Progenitor cell of endocrine pancreas (in vitro differentiated cells): Measurements from ENCODE around the gene TMCO3.

GRCh38 chr13:112974874-112975300 is 5.9 kb downstream of the MCF2L start:
- PRO-cap = no peak

DNA sequence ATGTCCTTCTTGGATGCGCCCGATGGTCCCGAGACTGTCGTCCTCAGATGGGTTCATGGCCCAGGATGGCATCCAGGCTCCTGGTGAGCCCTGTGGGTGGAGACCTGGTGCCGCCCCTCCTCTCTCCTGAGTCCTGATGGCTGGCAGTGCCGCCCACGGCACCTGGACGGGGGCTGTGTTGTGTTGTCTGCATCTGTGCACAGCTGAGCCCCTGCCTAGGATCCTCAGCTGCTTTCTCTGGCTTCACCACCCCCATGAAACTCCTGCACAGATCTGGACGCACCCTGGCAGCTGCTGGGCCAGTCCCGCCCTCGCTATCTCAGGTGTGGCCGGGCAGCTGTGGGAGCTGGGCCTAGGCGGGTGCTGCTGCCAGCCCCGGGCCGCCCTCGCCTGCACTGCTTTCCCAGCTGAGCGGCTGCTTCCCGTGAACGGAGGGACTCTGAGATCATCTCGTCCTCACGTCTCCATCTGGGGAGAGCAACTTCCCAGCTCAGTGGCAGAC is 27.7 kb downstream of the MCF2L start:
- PRO-cap = no peak

- PRO-cap = no peak
These were observed 29.5 kb downstream of the MCF2L start for GRCh38 chr13:112998536-112998853.

DNA sequence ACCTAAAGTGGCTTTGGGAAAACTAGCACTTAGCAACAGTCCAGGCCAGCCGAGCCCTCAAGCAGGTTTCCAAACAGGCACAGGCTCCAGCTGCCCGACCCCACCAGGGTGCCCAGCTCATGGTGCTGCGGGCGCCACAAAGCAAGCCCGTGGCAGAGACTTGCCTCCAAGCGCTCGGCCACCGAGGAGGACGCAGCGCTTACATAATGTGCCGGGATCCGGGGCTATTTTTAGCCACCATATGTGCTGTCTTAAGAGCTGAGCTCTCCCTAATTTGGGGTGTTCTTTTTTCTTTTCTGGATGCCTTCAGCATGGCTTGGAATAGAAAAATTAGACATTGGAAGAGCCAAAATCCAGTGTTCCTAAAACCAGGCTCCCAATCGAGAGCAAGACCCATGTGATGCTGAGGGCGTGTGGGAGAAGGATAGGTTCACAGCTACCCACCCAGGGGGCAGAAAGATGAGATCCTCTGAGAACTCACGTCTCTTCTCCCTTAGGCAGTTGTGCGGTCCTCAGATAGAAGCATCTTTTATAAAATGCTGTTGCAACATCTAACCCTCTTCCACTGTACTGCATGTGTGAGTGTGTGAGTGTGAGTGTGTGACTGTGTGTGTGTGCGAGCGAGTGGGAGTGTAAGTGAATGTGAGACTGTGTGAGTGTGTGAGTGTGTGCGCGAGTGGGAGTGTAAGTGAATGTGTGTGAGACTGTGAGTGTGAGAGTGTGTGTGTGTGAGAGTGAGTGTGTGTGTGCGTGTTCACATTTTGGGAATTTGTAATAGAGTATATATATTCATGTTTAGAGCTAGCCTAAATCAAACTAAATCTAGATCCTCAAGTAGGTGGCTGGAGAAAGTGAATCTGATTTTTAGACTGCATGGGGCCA is 55.8 kb upstream of the F7 start:
- PRO-cap = no peak

GRCh38 chr13:113152630-113153240 is 5.7 kb upstream of the PROZ start:
- PRO-cap = unidirectional peak, plus-strand start at chr13:113153038

DNA sequence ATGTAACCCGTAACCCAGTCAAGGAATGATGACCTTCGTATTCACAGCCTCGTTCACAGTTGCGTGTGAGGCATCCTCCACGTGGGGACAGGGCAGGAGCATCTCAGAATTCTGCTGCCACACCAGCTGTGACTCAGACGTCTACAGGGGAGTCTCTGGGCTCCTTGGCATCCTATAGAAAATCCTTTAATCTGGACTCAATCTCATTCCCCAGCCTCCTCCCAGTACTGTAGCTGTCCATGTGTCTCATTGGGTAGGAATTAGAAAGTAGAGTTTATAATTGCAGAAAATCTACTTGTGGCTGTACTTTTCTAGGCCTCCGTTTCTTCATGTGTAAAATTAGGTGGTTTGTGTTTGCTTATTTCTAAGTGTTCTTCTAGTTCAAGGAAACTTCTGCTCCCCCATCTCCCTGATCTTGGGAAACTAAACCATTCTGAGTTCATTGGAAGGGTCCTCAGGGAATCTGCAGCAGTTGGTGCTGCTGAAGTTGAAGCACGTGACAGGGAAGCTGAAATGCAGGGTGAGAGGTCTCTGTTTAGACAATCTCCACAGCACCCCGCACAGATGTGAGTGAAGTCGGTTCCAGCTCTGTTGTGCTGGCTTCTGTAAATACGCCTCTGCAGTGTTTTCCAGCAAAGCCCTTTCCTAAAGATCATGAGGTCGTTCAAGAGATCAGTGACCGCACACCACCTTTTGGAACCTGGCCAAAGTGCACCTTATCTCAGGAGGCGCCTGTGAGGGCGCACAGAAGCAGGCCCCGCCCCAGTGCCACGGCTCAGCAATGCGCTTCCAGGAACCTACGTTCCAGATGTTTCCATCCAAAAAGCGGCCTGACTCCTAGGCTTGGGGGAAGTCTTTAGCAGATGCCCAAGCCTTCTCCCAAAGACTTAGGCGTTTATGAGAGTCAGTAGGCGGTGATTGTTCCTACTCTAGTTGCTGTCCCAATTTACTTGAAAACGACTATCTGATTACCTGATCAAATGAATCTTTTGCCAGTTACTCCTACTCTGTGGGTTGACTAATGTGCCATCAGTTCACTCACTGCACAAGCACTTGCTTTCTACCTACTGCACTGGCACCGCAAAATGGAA is 10.6 kb downstream of the CUL4A start:
- PRO-cap = no peak

- PRO-cap = no peak
These were observed 24.2 kb downstream of the CUL4A start for GRCh38 chr13:113233692-113234030.

- PRO-cap = bidirectional peak, plus-strand start at chr13:113297585, minus-strand start at chr13:113297469
These were observed 481 bp downstream of the LAMP1 start for GRCh38 chr13:113297333-113298107.

- PRO-cap = no peak
These were observed 22.3 kb downstream of the LAMP1 start for GRCh38 chr13:113319165-113319981.

GRCh38 chr13:113393068-113393657 is 29.2 kb upstream of the GRTP1 start:
- PRO-cap = no peak

- PRO-cap = bidirectional peak, plus-strand start at chr13:113394172, minus-strand start at chr13:113394081
These were observed 30.1 kb upstream of the GRTP1 start for GRCh38 chr13:113393811-113394566.

- PRO-cap = no peak
These were observed 32.4 kb upstream of the GRTP1 start for GRCh38 chr13:113396331-113396801.

DNA sequence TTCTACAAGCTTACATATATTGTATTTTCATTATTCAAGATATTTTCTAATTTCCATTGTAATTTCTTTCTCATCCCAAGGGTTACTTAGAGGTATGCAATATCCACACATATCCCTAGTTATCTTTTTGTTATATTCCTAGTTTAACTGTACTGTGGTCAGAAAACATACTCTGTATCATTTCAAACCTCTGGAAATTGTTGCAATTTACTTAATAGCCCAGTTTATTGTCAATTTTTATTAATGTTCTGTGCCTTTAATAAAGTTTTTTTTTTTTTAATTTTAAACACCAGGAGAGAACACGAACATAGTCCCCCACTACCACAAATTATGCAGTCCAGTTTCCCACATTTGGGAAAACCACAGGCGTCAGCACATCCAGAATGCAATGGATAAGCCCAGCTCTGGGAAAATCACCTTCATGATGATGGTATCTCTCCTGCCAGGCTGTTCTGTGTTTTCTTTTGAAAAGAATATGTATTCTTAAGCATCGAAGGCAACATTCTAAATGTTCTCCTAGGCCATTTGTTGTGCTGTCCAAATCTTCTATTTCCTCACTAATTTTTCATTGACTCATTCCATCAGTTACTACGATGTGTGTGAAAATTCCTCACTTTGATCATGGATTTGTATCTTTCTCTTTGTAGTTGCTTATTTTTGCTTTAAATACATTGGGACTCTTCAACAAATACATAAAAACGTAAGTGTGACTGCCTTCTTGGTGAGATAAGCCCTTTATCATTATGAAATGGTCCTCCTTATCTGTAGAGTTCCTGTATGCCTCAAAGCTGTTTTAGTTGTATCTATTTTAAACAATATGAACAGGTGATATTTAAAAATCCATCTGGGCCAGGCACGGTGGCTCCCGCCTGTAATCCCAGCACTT is 11.6 kb downstream of the DCUN1D2 start:
- PRO-cap = no peak

- PRO-cap = bidirectional peak, plus-strand start at chr13:113490801, minus-strand start at chr13:113490691; bidirectional peak, plus-strand start at chr13:113491021, minus-strand start at chr13:113490883
These were observed at the start of gene TMCO3 for GRCh38 chr13:113490327-113491440. TMCO3 (plus strand) TSS chr13:113491021.

DNA sequence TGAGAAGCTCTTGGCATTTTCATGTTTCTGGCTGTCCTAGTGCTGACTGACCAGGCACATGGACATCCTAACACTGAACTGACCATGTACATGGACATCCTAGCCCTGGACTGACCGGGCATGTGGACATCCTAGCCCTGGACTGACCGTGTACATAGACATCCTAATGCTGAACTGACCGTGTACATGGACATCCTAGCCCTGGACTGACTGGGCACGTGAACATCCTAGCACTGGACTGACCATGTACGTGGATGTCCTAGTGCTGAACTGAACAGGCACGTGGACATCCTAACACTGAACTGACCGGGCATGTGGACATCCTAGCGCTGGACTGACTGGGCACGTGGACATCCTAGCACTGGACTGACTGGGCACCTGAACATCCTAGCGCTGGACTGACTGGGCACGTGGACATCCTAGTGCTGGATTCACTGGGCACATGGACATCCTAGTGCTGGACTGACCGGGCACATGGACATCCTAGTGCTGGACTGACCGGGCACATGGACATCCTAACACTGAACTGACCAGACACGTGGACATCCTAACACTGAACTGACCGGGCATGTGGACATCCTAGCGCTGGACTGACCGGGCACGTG is 30.7 kb downstream of the TMEM255B start:
- PRO-cap = no peak

- PRO-cap = no peak
These were observed 12.3 kb downstream of the GAS6 start for GRCh38 chr13:113851325-113852149.

DNA sequence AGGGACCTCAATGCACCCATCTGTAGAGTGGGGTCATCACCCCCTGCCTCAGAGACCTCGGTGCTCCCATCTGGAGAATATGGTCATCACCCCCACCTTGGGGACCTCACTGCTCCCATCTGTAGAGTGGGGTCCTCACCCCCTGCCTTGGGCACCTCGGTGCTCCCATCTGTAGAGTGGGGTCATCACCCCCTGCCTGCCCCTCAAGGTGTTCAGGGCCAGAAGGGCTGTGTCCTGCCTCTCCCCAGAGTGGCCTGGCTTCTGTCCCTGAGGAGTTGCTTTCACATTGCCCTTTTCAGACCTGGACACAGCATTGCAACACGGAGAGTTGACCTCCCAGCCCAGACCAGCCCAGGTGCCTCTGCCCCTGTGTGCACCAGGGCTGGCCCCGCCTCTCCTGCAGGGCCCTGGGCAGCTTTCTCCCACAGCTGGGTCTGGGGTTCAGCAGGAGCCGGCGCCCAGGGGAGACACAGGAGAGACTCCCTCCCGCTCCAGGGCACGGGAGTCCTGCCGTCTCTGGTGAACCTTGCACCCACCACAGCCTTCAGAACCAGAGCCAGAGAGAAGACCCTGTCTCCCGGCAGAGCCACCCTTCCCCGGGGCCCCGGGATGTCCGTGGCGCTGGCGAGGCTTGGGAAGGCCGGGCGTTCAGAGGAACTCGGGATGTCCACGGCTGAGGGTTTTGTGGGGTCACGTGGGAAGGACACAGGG is 23.4 kb downstream of the C13orf46 start:
- PRO-cap = no peak

GRCh38 chr13:113956343-113957151 is 17.3 kb downstream of the C13orf46 start:
- PRO-cap = no peak

DNA sequence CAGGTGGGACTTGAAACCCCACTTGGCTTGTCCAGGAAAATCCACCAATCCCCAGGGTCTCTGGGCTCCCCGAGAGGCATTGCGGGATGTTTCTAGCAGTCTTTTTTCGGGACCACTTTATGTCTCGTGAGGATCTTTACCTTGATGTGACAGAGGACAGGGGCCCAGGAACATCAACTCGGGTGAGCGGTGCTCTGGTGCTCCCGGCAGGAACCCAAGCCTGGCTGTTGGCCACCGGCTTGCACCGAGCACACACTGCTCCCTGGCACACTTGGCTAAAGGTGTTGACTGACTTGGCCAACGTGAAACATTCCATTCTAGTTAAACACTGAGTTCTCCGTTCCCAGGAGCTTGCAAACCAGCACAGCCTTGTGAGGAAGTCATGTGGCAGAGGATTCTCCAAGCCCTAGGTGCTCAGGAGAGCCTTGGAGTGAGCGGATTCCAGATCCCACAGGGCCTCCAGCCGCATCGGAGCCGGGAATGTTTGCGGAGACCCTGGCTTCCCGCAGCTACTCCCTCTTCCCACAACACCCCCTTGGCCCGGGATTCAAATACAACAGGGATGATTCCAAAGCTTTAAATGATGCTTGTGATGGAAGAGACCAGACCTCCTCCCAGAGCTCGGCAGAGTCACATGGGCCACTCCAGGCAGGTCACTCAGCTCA is 3.1 kb downstream of the C13orf46 start:
- PRO-cap = no peak

GRCh38 chr13:113980946-113981969 is 7.4 kb upstream of the C13orf46 start:
- PRO-cap = no peak